GM12892 (cell line): ENCODE measurements around a stretch of chr3.

GRCh38 chr3:123523236-123523441, 61.7 kb downstream of the HACD2 start:
- RRBS = no CpG with 5 or more reads among the region's 4 CpGs

GRCh38 chr3:123586852-123587476, 2.1 kb upstream of the HACD2 start:
- RRBS = no CpG with 5 or more reads among the region's 2 CpGs

DNA sequence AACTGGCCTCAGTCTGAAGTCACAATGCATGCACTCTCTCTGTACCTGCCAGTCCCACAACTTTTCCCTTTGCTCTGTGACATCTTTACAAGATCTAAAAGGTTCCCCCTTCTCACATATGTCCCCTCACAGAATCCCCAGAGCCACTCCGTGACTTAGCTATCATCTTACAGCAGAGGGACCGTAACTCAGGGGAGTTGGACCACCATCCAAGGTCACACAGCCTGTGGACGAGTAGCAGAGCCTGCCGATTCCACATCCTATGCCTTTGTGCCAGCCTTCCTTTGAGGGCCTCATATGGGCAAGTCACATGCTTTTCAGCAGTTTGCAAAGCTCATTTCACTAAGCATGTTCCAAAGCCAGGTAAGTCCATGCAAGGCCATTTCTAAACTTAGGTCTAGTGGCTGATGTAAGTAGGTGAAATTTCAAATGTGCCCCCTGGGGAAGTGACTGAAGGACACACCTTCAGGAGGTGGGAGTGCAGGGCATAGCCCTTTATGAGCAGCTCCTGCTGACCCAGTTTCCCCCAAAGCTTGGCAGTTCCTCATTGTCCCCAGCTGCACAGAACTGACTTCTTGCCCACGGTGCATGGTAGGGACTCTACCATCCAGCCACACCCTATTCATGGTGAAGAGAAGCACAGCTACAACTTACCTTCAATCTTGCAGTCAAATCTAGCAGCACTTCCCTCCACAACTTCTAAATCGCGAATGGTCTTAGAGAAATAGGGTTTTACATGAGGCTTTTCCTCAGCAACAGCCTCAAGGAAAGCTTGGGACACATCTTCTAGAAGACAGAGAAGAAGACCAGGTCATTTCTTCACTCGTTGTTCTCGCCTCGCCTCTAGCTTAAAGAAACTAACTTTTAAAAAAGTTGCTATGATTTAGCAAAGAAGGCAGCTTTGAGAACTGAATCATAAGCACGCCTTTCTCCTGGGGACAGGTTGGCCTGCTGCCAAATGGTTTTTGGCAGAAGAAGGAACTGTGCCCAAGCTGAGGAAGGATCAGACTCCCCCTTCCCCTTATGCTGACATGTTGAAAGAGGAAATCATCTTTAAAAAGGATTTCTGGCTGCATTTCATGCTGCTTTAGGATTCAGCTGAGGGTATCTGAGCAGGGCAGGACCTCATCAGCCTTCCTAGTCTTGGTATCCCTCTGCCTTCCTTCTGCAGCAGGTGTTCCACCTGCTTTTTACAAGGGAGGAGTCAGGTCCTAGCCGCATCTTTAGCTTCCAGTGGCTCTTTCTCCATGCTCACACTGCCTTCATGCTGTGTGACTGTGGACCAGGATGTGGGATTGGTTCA, 33.6 kb upstream of the HACD2 start:
- RRBS = no CpG with 5 or more reads among the region's 12 CpGs

DNA sequence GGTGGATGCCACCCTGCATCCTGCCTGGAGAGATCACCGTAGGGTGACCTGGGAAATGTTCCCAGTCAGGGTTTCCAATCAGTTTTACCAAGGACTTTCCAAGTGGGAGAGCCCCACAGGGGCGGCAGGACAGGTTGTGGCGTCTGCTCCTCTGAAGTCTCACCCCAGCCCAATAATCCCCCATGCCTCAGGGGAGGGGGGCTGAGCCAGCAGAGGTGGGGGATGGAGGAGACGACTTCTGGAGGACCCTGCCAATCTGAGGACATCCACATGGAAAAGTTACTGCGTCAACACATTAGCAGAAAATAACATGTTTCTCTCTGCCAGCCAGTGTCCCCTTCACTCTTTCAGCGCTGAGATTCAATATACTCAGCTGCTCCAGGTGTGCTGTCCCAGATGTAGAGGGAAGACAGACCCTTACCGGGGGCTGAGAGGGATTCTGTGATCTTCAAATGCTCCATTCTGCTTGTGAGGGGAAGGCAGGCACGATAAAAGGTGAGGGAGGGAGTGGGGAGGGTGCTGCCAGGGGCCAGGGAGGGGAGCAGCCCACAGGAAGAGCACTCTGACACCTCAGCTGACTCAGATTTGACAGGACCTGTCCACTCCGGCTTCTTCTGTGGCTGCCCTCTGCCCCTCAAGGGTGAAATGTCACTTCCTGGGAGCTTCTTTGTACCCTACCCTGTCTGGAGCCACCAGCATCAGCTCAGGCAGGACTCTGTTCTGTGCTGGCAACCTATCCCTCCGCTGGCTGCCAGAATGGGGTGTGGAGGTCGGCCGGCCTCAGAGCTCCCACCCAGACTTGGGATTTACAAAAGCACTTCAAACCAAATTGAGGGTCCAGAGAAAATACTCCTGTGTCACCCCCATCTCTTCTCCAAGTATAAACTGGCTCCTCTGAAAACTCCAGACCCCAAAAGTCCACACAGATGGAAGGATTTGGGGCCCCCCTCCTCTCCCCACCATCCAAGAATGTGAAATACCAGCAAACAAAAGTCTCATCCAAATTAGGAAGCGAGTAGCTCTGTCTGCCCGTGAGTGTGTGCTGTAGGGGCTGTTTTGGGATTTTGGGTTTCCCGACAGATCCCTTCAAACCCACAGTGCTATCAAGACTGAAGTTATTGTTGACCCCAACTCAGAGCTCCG, 113.9 kb upstream of the HACD2 start:
- RRBS = no CpG with 5 or more reads among the region's 16 CpGs

DNA sequence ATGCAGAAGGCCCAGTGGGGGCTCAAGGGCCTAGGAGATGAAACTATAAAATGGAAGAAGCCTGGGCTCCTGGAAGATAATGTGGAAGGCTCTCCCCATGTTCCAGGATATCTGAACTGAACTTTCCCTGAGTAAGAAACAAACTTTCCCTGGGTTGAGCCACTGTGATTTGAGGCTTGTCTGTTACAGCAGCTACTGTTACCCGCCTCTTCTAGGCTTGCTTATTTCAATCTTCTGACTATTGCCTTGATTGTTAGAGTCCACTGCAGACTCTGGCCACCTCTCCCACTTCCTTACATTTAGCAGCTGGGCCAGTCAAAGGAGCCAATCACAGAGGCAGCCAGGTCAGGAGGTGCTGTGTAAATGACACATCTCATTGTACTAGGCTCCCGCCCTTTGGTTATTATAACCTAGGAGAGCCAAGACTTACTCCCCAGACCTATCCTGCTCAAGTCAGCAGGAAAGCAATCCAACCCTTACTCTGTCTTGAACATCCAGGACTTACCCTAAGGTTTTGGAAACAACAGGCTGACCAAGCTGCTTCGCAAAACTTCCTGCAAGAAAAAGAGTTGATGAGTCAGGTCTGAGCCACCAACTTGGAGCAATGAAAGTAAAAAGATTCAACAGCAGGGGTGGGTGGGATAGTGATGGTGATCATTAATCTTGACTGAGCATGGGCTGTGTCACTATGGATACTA, 144.5 kb downstream of the MYLK start:
- RRBS = no CpG with 5 or more reads among the region's 3 CpGs

DNA sequence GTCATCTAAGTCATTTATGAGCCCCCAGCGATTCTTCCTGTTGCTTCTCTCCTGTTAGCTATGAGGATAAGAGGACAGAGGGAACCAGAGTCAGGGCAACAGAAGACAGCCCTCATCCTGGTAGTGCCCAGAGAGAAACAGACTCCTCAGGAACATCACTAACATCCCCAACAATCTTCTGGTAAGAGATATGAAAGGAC, 91.6 kb downstream of the MYLK start:
- RRBS = no CpG with 5 or more reads among the region's 1 CpG

DNA sequence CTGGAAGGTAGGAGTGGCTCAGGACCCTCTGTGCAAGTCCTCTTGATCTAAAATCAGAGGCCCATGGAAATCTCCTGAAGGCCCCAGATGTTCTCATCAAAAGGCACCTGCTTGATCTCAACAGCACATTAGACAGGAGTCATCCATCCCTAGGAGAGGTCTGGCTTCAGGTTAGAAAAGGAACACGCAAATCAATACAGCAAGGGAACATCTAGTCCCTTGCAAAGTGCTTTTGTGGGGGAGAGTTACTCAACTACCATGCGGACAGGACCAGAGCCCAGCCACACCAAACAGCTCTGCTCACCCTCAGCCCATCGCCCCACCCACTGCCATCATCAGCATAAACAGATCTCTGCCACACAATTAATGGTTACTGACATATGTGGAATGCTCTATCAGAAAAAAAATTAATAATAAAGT, 85.6 kb downstream of the MYLK start:
- RRBS = no CpG with 5 or more reads among the region's 3 CpGs

GRCh38 chr3:123831431-123832010, 52.6 kb downstream of the MYLK start:
- RRBS = no CpG with 5 or more reads among the region's 12 CpGs

GRCh38 chr3:123946693-123947456, 14.2 kb downstream of the CCDC14 start:
- RRBS = no CpG with 5 or more reads among the region's 5 CpGs

GRCh38 chr3:124032030-124032606, 1.1 kb upstream of the KALRN start:
- RRBS = no CpG with 5 or more reads among the region's 13 CpGs

DNA sequence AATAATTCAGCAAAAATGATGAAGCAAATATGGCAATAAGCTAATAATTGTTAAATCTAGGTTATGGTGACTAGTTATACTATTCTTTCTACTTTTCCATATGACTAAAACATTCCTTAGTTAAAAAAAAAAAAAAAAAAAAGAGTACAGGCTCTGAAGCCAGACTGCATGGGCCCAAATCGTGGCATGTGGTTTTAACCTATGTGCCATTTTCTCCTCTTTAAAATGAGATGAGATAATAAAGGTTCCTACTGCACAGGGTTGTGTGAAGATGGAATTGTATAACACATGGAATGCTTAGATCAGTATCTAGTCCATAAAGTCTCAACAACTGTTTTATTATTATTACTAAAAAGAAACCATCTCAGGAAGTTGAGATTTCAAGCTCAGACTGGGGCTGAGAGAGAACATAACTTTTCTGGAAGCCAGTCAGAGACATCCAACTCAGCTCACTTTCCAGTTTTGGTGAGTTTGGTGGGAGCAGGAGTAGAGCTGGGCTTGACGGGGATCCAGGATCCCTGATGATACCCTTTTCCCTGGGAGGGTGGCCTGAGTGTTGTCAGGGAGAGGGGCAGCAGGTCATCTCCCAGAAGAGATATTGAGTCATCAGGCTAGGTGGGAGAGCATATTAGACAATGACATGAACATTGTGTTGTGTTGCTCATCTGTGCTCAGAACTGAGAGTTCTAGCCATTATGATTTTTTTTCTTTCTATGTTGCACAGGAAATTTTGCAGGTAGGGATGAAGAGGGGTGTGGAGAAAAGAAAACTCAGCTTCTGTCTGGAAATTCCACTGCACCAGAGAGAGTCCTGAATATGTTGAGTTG, 32.6 kb downstream of the KALRN start:
- RRBS = no CpG with 5 or more reads among the region's 2 CpGs

DNA sequence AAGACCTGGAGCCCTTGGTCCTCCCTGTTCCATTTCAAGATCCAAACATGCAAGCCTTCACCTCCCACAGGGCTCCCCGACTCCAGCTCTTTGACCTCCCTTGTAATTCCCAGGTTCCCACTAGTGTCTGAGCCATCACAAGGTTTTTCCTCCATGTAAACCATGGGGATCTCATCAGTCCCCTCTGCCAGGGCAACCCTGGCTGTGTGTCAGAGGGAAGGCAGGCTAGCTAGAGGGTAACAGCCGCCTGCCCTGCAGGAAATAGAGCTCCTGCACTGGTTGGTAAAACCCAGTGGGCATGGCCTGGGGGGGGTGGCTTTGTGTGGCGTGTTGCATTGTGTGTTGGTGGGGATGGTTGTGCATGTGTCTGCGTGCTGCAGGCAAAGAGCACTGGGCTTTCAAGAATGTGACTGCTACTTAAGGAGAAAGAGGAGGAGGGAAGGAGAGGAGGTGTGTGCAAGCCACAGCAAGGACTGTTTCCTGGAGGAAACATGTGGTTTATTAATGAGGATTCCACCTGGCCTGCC, 216.7 kb downstream of the KALRN start:
- RRBS = no CpG with 5 or more reads among the region's 4 CpGs

DNA sequence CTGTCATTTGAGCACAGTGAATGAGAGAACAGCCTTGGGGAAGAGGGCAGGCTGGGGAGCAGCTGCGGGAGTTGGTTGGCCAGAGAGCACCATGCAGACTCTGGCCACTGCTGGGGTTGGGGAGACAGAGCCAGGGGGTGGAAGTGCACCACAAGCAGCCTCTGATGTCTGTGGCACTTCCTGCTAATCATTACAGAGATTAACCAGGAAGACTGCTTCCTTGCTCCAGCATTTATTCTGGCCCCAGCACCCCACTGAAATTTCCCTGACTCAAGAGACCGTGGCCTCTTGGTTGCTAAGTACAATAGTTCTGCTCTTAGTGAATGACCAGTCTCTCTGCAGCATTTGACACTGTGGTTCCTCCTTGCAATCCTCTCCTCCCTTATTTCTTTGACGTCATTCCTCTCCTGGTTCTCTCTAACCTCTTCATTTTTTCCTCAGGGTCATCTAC, 224.9 kb downstream of the KALRN start:
- RRBS = no CpG with 5 or more reads among the region's 3 CpGs

GRCh38 chr3:124275485-124275941, 242.3 kb downstream of the KALRN start:
- RRBS = no CpG with 5 or more reads among the region's 1 CpG

DNA sequence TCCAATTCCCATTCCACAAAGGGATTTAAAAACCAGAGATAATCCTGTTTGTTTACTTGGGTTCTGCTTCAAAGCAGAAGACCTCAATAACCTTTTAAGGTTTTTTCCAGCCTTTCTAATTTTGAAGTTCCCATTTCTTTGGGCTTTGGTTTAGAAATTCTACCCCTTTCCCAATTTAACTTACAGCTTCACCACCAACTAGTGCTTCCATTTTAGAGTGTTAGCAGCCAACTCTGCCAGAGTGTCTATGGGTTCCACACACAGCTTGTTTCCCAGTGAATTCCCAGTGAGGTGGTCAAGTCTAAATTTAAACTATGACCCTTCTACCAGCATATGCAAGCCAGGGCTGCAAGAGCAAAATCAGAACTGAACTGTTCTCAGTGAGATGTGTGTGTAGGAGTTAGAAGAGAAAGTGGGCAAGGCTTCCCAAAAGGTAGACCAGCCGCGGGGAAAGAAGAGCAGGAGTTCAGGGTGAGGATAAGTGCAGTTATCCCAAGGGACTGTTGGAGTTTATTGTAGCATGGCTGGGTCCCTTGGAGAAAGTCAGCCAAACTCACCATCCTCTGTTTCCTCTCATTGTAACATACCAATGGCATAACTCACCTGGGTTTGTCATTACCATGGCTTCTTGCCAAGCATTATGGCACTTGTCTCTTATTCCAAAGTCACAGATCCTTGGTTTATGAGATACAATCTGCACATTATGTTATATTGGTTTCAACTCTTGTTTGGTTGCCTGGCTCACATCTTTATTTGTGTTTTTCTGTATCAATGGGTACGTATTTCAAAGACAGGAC, 130.4 kb upstream of the UMPS start:
- RRBS = no CpG with 5 or more reads among the region's 3 CpGs

DNA sequence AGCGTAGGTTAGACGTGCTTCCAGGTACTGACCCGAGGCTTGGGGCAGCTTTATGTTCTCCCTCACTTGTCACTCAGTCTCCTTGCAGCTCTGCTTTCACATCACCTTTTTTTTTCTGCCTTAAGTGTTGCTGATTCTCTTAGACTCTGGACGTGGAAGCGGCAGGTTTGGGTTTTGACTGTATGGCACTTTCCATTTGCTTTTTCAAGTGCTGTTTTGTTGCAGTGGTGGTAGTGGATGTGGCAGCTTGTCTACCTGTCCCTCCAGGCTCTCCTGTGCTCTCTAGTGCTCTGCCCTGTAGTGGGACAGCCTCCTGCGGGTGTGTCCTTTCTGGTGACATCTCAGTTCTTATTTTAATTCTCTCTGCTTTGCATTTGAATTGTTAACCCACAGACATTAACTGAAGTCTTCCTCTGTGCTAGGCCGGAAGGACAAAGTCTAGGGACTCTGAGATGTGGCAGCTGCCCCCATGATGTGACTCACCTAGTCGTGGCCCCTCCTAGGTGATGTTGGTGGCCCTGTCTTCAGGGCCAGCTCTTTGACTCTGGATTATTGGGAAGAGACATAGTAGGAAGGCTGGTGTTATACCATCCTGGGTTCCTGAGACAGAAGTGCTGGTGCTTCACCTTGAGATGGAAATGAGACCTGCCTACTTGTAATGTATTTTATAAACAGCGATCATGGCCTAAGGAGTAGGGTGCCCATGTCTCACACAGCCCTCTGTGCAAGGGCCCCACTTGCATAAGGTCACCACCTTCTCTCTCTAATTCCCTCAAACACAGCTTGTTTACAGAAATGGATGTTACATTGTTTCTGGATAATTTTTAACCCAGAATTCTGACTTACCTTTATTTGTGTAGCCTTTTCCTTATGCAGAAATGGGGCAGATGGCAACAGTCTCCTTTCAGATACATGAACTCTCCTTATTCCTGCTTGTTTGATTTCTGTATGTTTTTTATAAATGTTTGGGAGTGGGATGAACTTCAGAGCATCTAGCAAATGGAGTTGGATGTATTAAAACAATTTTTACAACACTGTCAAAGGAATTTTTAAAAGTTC, 95.3 kb upstream of the UMPS start:
- RRBS = no CpG with 5 or more reads among the region's 9 CpGs

GRCh38 chr3:124650618-124651174, 79.6 kb upstream of the UMPS start:
- RRBS = no CpG with 5 or more reads among the region's 4 CpGs

DNA sequence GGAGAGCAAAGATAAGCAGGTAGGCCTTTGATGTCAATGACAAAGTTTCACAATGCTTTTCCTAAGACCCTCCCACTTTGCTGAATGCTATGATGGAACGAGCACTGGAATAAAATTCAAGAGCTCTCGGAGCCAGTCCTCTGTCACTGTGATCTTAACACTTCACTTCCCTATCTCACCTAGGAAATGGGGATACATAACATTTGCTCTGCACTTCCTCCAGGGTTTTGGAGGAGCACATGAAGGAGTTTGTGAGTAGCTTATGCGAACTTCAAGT, 39.8 kb upstream of the UMPS start:
- RRBS = no CpG with 5 or more reads among the region's 3 CpGs

DNA sequence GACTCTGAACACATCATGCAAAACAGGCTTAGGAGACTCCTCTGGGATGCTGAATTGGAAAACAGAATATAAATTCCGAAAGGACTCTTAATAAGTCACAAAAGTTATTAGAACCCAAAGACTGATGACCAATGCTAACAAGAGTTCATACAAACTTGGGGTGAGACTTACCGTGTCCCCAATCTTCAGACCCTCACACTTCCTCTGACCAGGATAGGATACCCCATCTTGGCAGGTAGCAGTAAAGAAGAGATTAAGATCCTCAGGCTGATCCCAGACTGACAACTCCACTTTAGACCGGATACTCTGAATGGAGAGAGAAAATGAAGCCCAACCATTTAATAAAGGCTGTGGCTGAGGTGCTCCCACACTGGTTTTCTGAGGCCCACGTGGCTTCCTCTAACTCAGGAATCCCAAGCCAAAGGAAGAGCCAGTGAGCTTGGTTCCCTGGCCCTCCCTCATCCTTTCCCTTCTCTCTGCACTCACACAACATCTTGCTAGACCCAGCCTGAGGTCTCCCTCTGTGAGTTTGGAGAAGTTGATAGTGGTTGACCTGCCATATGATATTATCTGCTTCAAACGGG, 78.2 kb downstream of the ITGB5 start:
- RRBS = no CpG with 5 or more reads among the region's 5 CpGs

DNA sequence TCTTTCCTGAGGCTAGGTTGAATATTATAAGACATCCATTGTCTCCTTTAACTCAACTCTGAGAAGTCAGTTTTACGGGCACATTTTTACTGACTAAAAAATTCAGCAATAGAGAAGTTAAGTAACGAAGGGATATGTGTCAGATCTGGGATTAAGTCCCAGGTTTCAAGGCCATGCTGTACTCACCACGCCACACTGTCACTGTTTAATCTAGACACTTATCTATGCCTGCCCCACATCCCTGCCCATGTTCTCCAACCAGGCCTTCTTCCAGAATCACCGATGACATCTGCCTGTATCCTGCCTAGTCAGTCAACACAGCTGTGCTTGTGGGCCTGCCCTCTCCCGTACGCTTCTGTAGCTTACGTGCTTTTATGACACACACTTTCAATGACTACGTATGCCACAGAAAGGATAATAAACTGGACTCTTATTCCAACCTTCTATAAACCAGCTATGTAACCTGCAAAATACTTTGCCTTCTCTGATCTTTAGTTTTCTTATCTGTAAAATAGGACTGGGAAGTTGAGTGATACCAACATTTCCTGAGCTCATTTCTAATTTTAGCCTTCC, 17.2 kb upstream of the MUC13 start:
- RRBS = no CpG with 5 or more reads among the region's 8 CpGs